ENCODE measurements around a stretch of chr7.

DNA sequence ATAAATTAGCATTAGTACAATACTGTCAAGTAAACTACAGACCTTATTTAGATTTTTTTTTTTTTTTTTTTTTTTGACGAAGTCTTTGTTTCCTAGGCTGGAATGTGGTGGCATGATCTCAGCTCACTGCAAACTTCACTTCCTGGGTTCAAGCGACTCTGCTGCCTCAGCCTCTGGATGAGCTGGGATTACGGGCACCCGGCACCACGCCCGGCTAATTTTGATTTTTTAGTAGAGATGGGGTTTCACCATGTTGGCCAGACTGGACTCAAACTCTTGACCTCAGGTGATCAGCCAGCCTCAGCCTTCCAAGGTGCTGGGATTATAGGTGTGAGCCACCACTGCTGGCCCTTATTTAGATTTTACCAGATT lies 89.9 kb downstream of the GALNT17 start:
- RRBS = no CpG with 5 or more reads among the region's 6 CpGs

- RRBS = no CpG with 5 or more reads among the region's 6 CpGs
Measured at GRCh38 chr7:71237680-71238395, 105.9 kb downstream of the GALNT17 start.

- RRBS = no CpG with 5 or more reads among the region's 1 CpG
Measured at GRCh38 chr7:71343918-71344638, 212.1 kb downstream of the GALNT17 start.

GRCh38 chr7:71394379-71394641 lies 262.4 kb downstream of the GALNT17 start:
- RRBS = no CpG with 5 or more reads among the region's 1 CpG

DNA sequence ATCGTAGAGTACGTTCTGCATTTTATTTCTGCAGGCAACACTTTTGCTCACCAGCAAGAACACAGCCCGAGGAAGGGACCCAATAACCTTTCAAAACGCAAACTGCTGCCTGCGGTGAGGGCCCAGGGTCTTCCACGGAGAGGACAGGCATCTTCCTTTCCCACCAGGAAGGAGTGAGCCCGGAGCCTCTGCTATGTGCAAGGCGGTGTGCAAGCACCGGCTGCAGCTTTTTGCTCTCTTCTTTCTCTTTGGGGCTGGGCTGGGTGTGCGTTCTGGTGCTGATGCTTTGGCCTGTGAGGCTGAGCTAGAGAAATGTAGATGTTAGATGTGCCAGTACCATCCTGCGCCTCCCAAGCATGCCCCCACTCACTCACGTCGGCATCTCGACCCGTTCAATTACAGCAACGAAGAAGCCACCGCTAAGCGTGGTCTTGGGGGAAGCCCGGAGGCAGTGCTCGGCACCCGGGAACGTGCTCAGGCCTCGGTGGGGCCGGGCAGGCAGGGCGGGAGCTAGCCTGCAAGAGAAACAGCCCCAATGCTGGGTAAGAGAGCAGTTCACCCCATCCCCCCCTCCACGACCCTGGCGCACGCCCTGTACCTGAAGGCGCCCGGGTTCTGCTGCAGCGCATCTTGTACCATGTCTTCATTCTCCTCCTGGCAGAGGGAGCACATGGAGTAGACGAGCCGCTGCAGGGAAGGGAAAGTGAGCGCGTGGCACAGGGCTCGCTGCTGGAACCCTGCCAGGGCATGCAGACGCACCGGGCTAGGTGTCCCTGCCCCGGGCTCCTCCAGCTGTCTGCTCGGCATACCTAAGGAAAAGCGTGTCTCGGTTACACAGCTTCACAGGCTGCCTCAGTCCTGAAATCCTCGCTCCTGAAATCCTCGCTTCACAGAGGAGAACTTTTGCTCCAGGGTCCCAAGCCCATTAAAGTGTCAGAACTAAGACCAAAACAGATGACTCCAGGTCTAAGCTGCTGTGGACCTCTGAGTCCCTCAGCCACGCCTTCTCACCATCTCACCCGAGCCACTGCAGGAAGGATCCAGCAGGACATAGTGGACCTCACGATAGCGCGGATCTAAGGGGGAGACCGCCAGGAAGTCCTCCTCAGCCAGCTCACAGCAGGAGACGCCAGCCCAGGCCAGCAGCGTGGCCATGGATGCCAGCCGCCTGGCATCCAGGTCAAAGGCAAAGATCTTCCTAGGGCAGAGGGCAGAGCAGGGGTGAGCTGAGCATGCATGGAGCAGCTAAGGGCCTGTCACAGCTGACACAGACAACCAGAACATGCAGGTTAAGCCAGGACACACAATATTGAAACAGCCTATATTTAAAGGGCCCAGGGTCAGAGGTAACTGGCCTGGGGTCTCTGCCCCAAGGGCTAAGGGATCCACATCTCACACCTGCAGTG lies 20.5 kb downstream of the TRIM74 start:
- RRBS = no CpG with 5 or more reads among the region's 53 CpGs

DNA sequence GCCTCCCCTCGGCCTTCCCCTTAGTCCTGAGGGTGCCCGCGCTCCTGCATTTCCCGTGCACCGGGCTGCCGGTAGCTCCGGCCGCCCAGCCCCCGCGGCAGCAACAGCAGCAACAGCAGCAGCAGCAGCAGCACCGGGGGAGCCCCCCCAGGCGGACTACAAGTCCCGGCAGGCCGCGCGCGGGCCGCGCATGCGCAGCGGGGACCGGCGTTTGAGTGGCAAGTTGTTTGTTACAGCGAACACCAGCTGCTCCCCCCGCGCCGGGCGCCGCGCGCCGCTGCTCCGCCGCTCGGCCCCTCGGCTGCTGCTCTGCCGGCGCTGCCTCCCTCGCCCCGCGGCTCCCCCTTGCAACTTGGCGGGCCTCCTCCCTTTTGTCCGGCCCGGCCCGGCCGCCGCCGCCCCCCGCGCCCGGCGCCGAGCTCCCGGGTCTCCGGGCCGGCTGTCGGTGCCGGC lies 501 bp downstream of the SPDYE10 start:
- RRBS = no CpG with 5 or more reads among the region's 58 CpGs

- RRBS = no CpG with 5 or more reads among the region's 44 CpGs
Measured at GRCh38 chr7:73235152-73235583, 73.5 kb downstream of the NSUN5 start.

DNA sequence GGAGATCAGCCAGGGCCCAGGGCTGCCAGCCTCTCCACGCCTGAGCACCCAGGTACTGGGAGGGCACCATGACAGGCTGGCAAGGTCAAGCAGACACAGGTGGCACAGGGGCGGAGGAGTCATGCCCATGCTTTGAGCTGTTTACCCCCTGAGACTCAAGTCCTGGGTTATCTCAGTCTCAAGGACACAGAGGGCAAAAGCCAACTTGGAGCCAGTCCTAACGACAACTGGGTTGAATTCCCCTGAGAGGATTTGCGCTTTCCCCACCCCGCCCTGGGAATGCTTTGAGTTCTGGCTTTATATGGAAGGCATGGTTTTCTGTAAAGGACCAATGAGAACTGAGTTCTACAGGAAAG lies 8.2 kb downstream of the TRIM50 start:
- RRBS = no CpG with 5 or more reads among the region's 5 CpGs

DNA sequence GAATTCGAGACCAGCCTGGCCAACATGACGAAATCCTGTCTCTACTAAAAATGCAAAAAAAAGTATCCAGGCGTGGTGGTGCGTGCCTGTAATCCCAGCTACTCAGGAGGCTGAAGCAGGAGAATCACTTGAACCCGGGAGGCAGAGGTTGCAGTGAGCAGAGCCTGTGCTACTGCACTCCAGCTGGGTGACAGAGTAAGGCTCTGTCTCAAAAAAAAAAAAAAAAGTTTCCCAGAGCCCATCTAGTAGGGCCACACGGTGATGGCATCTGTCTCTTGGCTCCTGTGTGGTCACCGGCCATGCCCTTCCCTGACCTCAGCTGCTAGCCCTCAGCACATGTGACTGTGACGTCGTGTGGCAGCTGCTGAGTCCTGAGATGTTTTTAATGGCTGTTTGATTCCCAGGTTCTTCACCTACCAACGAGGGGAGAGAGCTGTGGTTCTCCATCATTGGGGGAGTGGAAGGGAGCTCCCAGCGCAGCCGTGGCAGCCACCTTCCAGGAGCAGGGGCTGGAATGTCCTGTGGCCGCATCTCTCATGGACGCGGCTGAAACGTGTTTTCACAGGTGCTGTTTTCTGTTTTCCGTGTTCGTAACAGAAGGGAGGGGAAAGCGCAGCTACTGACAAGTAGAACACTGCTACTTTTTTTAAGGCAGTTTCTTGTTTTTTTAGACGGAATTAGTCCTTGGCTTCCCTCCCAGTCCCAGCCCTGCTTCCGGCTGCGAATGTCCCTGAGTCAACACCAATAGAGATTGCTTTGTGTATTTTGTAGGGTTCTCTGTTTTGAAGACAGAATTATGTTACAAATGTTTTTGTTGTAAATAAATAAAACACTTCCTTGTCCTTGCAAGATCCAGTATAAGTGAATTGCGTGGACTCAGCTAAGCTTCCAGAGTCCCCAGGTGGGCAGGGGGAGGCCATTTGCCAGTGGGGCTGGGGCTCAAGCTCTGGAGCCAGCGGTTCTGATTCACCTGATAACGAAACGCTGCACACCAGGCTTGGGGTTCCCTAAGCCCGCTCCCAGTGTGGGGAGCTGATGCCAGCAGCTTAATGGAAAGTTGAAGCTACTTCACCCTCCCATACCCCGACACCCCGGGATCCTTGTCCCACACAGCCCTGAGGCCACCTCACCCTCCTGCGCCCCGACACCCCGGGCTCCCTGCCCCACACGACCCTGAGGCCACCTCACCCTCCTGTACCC lies 30.2 kb downstream of the FKBP6 start:
- RRBS = 46% methylated on average over 2 of the region's 33 CpGs

DNA sequence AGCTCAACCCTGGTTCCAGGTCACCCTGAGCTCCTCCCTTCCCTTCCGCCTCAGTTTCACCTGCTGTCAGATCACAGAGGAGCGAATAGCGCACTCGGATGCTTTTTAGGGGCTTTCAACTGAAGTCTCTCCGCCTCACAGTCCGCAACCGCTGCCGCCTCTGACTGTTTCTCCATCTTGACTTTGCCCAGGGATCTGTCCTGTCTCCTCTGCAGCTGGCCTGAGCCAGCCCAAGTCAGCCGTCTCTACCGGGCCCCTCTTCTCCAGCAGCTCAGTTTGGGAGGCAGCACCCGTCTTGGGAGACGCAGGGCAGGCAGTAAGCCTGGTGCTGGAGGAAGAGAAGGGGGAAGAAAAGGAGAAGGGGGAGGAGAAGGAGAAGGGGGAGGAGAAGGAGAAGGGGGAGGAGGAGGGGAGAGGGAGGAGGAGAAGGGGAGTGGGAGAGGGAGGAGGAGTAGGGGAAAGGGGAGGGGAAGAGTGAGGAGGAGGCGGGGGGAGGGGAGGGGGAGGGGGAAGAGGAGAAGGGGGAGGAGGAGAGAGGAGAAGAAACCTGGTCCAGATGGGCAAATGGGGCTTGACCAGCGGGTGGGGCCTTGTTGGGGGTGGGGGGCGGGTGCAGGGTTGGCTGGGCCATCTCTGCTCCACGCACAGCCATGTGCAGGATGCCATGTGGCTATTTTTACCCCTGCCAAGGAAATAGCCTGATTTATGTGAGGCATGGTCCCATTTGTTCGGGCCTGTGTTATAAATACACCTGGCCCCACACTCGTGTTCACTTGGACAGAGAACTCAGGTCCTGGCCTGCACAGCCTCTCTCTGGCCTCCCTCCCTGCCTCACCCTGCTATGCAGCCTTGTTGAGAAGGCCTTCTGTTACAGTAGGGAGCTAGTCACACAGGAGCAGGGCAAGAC lies 35.9 kb upstream of the FZD9 start:
- RRBS = no CpG with 5 or more reads among the region's 18 CpGs

DNA sequence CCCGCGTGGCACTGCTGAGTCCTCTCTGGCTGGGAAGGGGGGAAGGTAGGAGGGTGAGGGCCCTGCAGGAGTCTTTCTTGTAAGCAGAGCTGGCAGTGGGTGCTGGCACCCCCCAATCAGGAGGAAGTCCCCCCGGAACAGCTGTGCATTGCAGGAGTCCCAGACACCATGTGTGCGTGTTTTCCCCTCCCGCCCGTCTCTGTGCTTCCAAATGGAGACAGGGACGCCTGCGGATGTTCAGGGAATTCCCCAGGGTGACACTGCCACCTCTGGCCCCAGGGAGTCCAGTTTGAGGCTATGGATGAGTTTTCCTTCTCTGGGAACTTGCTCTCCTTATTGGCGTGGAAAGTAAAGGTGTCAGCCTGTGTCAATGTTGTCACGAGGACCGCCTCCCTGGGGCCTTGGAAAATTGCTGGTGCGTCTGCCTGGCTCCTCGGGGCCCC lies 2.6 kb downstream of the FZD9 start:
- RRBS = no CpG with 5 or more reads among the region's 13 CpGs

DNA sequence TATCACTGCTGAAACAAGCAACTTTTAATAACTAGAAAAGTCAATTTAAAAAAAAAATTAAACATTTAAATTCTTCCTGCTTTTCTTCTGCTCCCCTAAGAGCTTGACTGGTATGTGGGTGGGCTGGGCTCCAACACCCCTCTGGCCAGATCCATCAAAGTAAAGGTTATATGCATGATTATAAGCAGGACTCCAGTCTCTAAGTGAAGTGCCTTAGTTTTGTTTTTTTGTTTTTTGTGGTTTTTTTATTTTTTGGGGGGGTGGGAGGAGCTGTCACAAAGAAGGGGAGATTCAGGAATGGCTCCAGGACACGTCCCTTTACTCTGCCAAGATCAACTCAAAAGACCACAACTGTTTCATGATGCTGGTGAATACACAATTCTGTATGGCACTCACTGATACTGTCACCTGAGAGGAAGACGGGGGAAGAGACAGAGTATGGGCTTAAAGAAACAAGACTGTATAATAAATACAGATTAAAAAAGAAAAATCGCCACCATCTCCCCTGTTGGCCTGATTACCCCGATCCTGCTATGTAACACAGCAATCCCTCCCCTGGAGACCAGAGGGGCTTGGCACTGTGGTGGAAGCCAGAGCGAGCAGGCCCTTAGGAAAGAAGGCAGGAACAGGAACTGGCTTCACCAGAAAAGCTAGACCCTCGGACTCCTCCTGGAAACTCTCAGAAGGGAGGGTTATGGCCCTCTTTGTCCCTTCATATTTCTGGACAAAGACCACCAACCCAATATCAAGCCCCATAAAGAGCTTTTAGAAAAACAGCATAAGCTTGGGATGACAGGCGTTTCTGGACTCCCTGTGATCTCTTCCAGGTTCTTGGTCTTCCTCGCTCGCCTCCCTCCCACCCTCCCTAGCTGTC lies 7.9 kb downstream of the FZD9 start:
- RRBS = no CpG with 5 or more reads among the region's 9 CpGs

GRCh38 chr7:73536226-73537654 lies 14.6 kb upstream of the BAZ1B start:
- RRBS = 95% methylated on average over 4 of the region's 33 CpGs

DNA sequence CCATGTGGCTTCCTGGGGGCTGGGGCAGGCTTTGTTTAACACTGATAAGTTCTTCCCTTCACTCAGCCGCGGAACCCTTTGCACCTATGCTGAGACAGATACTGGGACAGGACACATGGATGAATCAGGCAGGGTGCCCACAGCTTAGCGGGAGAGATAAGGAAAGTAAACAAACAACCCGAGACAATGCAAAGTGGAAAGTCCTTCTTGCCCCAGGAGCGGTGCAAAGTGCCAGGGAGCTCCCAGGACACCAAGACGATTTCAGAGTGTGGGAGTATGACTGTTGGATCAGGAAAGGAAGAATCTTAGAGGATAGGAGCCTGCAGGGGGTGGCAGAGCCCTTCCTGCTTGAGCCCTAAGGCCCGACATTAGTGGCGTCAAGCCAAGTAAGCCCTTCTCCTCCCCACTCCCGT lies 11.6 kb downstream of the MLXIPL start:
- RRBS = no CpG with 5 or more reads among the region's 9 CpGs

DNA sequence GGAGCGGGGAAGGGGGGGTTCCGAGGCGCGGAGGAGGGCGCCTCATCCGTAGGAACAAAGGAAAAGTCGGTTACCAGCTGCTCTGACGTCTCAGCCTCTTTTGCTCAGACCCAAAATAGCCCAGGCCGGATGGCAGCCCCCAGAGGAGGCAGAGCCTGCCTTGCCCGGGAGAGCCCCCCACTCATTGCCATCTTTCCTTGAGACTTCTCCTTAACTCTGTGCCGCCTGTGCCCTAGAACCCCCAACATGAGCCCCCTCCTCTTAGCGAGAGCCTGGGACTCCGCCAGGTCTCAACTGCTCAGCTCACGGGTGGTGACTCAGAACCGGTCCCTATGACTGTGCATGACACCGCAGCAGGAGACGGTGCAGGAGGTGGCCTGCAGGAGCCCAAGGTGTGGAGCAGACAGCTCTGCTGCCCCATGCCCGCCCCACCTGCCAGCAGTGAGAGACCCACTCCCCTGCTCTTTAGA lies 13.2 kb downstream of the STX1A start:
- RRBS = no CpG with 5 or more reads among the region's 18 CpGs

DNA sequence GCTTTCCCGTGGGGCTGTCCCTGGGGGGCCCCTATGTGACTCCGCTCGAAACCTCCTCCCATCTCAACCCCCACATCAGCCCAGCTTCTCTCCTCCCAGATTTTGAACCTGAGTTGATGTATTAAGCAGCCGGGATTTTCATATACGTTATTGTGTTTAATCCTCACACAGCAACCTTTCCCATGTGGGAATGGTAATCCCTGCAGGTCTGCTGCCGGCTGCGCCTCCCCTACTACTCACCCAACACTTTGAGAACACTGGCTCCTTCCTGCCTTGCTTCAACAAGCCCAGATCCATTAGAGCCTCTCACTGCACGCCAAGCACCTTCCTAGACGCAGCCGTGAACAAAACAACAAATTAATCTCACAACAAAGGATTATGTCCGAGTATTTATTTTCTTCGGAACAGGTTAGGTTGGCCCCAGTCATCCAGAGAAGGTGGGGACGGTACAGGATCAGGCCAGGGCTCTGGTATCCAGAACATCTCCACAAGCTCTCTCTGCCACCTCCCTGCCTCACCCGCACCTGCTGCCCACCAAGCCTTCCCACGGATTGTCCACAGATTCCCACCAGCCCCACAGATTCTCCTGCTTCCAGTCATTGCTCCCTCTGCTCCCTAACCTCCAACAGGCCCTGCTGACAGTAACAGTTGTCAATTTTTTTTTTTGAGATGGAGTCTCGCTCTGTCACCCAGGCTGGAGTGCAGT lies 4.8 kb upstream of the ABHD11 start:
- RRBS = 51% methylated on average over 3 of the region's 16 CpGs

DNA sequence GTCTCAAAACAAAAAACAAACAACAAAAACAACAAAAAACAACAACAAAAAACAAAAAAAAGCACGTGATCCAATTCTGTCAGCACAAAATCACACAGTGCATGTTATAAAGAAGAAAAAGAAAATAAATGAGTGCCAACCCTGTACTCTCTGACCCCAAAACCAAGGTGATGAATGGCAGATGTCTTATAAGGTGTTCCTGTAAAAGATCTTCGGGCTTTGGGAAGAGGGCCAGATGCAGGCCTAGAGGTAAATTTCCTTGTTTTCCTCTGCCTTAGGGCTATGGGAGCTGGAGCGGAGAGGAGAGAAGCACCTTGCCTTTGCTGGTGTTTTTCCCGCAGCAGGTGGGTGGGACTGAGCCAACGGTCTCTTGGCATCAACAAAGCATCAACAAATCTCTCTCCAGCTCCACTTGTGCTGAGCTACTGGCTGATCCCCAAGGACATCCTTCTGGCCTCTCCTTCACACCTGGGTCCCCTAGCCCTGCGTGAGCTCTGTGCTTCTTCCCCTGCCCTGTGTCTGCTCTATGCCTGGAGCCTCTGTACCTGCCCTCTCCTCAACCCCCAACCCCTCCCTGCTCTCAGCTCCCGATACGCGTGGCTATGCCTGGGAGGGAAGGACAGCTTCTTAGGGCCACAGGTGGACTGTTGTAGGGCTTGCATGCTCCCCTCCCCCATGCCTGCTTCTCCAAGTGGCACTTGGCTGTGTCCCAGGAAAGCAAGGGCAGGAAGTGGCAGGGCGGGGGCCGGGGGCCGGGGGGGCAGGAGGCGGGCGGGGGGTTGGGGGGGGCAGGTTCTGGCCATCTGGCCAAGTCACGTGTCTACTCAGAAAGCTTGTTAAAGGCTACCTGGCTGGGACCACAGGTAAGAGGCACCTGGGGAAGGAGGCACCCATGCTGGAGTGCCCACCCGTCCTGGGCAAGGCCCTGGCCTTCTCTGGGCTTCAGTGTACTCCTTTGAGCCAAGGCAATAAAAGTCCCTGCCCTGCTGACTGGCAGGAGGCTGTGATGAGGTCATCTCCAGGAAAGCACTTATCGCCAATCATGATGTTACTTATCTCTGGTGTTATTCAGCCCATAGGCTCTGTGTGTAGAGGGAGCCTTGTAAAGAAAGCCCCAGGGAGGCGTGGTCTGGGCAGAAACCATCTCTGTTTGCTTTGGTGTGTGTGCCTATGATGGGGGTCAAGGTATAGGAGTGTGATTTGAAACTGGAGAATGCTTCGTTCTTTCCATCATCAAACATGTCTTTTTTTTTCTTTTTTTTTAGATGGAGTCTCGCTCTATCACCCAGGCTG lies 3.0 kb upstream of the CLDN4 start:
- RRBS = no CpG with 5 or more reads among the region's 20 CpGs

- RRBS = no CpG with 5 or more reads among the region's 10 CpGs
Measured at GRCh38 chr7:74029813-74030556, 2.0 kb downstream of the ELN start.

DNA sequence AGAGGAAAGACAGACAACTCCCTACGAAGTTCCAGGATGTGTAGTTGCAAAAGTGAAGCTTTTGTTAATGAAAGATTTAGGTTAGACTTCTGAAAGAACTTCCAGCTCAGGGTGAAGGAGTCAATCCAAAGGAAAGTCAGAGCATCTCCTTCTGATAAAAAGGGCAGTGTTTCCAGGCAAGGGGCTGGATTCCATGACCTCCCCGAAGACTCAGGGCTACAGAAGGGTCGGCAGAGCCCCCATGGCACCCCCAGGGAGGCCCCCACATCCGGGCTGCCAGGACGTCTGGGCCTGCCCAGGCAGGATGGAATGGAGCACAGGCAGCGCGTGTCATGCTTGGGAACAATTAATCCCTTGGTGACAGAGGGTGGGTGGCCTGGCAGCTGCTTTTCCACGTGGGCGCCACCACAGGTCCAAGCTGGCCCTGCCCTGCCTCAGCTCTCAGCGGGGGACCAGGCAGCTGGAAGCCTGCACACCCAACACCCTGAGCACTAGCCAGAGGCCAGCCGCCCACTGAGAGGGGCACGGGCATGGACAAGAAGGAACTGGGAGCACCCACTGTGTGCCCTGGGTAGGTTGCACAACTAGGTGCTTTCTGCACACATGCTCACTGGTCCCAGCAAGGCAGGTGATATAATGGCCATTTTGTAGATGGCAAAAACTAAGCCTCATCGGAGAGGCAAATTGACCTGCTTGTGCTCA lies 11.3 kb downstream of the ELN start:
- RRBS = no CpG with 5 or more reads among the region's 13 CpGs

All from UCH-1 (cell line).